ENCODE measurements around a stretch of chr9.

- RRBS: no CpG with 5 or more reads among the region's 21 CpGs
Observed at GRCh38 chr9:137453766-137454125, 5.4 kb downstream of the NSMF start.

DNA sequence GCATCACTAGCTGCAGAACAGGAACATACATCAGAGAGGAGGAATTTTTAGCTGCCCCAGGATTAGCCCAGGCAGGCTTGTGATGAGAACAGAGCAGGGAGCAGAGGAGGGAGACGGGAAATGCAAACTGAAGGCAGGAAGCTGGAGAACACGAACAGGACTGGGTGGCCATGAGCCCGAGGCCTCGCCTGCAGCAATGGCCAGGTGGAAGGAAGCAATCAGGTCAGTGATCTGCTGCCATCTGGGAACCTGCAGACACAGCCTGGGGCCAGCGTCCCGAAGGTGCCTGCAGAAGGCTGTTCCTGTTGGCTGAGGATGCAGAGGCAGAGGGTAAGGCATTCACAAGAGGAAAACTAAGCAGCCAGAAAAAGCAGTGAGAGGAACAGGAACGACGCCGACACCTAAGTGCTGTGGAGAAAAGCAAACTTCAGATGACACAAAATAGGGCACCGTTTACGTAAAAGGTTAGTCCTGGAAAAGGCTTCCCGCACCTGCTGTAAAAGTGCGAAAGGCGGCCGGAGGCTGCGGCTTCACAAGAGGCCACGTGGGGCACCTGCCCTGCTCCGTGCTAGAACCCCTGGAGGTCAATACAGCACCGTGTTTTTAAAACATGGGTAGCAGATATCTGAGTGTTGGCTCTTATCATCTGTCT, 20.6 kb upstream of the NSMF start:
- RRBS: no CpG with 5 or more reads among the region's 19 CpGs

GRCh38 chr9:137544286-137544631, 5.9 kb downstream of the PNPLA7 start:
- RRBS: no CpG with 5 or more reads among the region's 7 CpGs

GRCh38 chr9:137647838-137648037, 28.9 kb downstream of the EHMT1 start:
- RRBS: no CpG with 5 or more reads among the region's 9 CpGs

GRCh38 chr9:137663609-137664316, 45.0 kb downstream of the EHMT1 start:
- RRBS: no CpG with 5 or more reads among the region's 4 CpGs

GRCh38 chr9:137692386-137693028, 73.7 kb downstream of the EHMT1 start:
- RRBS: no CpG with 5 or more reads among the region's 25 CpGs

DNA sequence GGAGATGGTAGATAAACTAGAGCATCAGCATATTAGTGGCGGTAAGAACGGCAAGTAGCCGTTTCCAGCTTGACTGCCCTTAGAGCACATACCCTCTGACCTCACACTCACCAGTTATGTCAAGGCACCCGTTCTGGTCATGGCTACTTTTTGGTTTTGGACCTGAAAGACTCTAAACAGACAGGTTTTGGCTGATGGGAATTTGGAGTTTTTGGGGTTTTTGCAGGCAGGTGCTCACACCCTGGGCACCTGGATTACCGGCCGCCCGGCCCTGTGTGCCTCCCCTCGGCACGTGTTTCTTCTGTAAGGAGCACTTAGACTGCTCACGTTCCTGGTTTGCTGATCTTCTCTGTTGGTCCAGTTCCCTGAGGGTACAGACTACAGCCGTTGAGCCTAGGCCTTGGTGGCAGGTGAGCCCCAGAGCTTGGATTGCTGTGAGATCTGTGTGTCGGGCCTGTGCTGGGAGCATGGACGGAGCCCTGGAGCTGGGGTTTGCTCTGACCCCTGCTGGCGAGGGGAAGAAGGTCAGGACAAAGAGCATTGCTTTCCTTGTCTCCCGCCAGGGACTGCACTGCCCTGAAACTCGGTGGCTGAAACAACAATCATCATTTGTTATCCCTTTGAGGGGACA, 76.2 kb downstream of the EHMT1 start:
- RRBS: no CpG with 5 or more reads among the region's 16 CpGs

- RRBS: no CpG with 5 or more reads among the region's 15 CpGs
Observed at GRCh38 chr9:137723836-137724526, 105.2 kb downstream of the EHMT1 start.

GRCh38 chr9:137762306-137762965, 115.1 kb upstream of the CACNA1B start:
- RRBS: no CpG with 5 or more reads among the region's 20 CpGs

DNA sequence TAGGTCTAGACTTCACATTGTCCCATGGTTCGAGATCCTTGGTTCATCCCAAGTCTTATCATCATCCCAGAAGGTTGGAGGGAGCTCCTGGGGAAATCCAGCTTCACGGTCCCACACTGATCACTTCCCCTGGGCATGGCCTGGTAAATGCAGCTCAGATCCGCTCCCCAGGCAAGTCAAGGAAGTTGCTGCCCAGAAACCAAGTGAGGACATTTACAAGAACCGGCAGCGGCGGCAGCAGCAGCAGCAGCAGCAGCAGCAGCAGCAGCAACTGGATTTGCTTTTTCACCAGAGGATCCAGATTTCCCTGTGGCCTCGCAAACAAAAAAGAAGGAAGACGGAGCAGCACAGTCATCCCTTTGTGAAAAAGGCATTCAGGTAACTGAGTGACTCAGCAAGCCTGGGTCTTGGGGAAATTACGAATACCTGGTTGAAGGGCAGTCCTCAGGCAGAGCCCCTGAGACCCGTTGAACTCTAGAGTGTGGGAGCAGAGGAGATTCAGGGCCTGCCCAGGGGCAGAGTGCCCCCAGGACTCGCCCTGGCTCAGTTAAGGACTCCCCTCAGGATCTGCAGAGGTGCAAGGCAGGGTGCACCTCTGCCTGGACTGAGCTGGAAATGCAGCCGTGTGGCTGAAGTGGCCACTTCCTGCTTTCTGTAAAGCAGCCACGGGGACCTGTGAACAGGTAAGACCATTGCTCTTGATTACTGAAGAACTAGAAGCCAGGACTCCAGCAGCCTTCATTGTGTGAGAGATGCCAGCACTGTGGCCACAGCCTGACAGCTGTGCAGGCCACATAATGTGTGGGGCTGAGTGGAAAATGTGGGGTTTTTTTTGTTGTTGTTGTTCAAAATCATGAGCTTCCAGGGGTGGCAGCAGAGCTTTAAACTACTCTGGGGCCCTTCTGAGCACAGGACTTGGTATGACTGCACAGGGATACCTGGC, 339.5 kb downstream of the CACNA1B start:
- RRBS: no CpG with 5 or more reads among the region's 13 CpGs

Data from Jurkat, Clone E6-1 (cell line).